Frontal cortex (tissue), 2 donors: Measurements from ENCODE around the genes ELOVL5, GCLC and FAM83B.

DNA sequence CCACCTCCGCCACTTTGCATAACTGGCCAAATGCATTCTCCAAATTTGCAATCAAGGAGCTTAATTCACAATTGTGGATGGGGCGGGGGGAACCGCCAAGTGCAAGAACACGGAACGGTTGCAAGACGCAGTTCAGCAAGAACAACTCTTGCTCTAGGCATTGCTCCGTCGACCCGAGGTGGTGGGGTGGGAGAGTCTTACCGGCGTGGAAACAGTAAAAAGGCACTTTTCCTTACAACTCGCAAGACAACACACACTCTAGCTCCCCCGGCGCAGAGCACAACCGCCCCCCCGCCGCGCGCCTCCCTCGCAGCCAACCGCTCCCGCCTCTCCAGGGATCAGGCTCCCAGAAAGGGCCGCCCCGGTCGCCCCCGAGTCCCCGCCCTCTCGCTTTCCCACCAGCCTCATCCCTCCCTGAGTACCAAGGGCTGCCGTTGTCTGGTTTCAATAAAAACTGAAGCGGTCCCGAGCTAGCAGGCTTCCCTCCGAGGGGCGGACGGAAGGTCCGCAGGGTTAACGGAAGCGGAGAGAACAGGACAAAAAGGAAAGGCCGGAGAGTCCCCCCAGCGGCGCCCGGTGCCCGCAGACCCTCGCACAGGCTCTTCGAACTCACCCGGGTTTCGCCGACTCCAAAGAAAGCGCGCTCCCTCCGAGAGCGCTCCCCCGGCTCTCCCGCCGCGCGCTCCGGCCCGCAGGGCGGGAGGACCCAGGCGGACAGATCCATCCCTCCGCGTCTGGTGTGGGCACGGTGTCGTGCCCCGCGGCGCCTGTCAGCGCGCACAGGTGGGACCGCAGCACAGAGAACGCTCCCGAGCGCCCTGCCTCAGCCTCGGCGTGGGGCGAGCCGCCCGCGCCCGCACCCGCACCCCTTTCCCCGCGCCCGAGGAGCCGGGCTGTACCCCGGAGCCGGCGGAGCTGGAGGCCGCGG lies 749 bp downstream of the ELOVL5 start:
- RAMPAGE, long total RNA = no peak

GRCh38 chr6:53348665-53349414 lies at the start of gene ELOVL5:
TSS of gene ELOVL5 (minus strand) at chr6:53348950.
- RAMPAGE, long total RNA = no peak

- RAMPAGE, long total RNA = no peak
Observed at GRCh38 chr6:53515754-53516349, 29.0 kb downstream of the GCLC start.

DNA sequence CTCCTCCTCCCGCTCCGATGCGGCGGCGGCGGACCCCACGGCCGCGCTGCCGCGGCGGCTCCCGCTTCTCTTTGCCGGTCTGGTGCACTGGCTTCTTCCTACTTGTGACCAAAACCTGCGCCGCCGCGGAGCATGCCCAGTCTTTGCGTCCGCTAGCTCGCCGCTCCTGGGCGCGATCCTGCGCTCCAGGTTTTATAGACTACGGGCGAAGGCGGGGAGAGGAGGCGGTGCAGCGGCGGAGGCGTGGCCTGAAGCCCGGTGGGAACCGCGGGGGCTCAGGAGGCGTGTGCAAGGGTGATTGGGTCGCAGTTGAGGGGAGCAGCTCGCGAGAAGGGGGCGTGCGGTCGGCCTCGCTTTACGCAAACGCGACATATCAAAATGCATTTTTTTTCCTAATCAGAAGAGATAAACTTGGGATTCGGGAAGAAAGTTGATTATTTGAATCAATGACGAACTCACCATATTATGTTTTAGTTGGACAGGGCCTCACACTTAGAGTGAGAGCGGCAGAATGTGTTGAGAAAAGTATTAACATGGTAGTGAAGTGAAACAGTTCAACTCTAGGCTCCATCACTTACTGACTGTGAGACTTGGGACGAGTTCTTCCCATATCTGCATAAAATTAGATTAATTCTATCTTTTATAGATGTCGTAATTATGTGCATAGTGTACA lies at the start of gene GCLC:
GCLC (minus strand) TSS at position 168 of the 673 bp plus-strand sequence.
- RAMPAGE, long total RNA = no peak

GRCh38 chr6:53618893-53619330 lies 46.6 kb downstream of the KLHL31 start:
- RAMPAGE, long total RNA = no peak

GRCh38 chr6:53704359-53704858 lies 38.9 kb upstream of the KLHL31 start:
- RAMPAGE, long total RNA = no peak

DNA sequence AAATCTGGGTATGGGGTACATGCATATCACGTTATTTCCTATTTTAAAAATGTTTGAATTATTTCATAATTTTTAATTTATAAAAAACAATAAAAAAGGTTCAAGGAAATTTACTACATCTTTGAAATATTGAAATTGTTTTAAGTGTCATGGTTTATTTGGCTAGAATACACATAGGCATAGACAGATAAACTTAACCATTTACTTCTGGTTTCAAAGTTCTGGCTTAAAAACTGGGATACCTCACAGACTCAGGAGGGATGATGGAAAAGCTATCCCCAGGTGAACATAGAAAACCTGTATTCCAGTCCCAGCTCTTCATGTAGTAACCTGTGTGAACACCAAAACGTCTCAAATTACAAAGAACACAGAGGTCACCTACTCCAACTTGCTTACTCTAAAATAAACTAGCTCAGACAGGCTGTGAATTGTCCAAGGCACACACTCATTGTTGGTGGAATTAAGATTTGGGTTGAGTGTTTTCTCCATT lies 48.5 kb upstream of the LRRC1 start:
- RAMPAGE, long total RNA = no peak

- RAMPAGE, long total RNA = no peak
Observed at GRCh38 chr6:53795562-53796627, 1.1 kb downstream of the LRRC1 start.

GRCh38 chr6:54019856-54020213 lies 91.4 kb upstream of the MLIP start:
- RAMPAGE, long total RNA = no peak

DNA sequence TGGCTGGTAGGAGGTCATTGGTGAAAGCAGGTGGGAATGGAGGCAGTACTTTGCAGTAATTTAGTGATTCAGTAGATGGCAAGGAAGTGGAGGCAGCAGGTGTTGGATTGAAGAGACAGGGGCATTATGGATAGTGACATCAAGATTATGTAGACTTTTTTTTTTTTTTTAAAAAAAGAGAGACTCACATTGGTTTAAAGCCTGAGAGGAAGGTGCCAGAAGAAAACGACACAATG lies 1.2 kb upstream of the TINAG start:
- RAMPAGE, long total RNA = no peak

DNA sequence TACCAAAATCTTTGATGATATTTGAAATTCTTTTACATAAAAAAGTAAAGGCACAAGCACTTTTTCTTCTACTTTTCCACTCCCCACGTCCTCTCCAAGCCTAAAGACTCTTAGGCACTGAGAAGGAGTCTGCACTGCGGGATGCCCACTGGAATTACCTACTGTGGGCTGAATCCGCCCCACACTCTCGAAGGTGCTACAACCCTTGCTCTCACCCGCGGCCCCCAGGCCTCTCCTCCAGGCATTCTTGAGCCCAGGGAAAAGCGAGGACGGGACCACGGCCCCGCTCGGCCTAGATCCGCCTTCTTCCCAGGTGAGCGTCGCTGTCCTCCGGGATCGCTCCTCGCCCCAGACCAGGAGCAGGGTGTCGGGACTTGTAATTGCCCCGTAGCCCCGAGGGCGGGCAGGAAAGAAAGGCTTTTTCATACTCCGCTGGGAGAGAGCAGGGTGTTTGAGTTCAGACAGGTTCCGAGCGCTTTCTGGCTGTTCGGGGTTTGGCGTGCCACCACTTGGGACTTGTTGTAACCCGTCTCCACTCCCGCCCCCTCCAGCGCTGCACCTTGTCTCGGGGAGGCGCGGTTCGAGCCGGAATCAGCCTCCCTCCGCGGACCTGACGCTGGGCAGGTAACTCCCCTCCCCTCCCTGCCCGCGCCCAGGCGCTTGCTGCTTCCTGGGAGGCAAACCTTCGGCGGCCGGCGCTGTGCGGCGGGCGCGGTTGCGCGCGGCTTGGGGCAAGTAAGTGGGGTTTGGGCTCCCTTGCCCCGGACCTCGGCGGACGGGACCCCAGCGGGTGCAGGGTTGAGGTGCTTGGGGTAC lies at the start of gene FAM83B:
FAM83B (plus strand) TSS at position 680 of the 816 bp plus-strand sequence.
- RAMPAGE, long total RNA = no peak

- RAMPAGE, long total RNA = no peak
Observed at GRCh38 chr6:55277354-55277817, 49.9 kb upstream of the GFRAL start.

DNA sequence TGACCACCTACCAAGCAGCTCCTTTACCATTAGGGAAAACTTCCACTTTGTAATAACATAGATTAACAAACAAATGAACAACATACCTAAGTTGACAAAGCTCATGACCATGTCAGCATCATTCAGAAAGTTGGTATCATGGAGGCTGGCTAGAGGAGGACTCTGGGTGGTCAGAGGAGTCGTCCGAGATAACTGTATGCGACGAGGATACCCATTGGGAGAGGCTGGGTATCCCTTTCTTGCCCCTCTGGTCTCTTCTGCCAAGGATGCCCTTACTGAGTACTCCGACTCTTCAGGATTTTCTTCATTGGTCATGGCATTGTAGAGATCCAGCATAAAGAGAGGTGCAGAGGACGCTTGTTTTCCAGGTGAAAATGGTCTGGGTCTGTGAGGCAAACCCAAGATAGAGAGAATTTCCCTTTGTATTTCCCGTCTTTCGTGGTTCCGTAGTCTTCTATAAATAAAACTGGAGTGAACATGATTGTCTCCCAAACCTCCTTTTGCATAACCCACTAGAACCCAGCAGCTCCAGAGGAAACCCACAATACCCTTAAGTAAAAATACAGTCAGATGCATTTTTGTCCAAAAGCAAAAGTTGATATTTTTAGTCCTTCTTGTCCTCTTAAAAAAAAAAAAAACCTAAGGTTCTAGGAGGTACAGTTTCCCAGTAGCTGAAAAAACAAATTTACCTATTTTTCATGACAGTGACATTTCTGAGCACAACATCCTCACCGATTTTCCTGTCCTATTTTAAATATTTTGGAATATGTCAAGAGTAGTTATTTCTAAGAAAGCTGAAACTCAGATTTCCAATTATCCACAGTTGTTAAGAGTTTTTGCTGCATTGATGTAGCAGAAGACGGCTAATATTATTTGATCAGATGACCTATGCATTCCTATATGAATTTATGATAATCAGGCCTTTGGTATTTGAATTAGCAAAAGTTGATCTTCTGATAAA lies 820 bp downstream of the BMP5 start:
- RAMPAGE, long total RNA = no peak

GRCh38 chr6:56458607-56459218 lies 211.3 kb upstream of the COL21A1 start:
- RAMPAGE, long total RNA = no peak

DNA sequence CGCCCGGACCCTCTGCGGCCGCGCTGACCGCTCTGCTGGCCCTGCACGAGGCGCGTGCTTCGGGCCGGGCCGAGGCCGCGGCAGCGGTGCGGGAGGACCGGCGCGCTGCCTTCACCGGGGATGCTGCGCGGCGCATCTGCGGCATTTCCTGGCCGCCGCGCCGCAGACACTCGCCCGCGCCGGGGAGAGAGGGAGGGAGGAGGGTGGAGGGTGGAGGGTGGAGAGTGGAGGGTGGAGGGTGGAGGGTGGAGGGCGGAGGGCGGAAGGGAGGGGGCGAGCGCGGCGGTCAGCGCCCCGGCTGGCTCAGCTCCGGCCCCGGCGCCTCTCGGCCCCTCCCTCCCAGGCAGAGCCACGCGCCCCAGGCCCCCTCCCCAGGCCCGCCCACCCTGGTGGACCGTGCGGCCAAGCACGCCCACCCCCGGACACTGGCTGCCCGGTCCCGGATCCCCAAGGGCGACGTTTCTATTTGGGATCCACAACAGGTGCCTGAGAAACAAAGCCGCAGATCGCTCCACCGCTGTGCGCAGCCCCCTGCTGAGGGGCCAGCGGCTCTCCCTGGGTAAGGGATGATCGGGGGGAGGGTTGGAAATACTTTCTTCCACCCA lies 111.0 kb downstream of the DST start:
- RAMPAGE, long total RNA = no peak

DNA sequence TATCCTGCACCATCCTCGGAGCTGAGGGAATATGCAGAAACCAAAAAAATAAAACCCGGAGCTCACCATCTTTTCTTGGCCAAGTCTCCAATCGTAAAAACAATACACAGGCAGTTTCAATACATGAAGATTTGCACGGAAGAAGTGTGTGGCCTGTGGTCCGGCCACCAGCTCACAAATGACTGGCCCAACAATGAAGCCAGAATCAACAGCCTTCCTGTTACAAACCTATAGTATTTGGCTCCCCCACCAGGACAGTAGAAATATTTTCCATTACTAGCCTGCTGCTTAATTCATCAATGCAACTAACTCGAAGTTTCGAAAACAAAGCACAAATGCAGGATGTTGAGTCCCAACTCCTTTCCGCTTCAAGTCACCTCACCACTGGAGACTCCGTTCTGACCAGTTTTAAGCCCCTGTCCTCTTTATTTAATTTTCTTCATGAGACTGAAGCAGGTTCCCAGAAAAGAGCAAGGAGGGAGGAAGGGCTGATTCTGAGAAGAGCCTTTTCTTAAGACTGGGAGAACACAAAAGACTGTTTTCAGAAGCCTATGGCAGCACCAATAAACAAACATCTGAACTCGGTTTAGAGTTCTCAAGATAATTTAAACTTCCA lies 102.8 kb downstream of the DST start:
- RAMPAGE, long total RNA = no peak

DNA sequence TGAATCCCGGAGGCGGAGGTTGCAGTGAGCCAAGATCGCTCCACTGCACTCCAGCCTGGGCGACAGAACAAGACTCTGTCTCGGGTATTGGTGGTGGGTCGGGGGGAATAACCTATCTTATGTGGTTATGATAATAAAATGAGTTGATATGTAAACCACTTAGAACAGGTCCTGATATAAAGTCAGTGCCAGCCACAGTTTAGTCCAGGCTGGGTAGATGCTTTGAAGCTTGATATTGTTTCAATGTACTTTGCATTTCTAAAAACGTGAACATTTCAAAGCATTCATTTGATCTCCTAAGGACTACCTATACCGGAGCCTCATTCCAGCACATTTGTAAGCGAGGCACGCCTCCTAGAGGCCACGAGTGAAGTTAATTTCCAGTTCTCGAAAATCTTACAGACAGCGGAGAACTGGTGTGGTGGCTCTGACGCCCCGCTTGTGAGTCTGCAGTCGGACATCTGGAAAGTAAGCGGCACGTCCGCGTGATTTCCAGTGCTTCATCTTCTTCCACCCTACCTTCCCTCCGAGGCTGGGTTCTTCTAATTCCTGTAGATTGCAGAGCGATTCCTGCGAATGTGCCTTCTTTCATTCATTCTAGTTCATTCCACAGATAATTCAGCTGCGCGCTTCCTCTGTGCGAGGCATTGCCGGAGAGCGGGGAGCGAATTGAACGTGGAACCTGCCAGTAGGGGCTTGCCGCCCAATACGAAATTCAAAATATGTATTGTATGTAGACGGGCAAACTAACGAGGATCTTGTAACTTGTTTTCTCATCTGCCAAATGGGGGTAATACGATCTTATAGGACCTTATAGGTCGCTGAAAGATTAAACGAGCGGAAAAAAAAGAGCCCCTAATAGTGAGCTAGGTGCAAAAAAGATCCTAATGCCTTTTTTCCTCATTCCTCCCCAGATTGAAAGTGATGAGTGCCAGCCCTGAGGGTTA lies 827 bp upstream of the PRIM2 start:
- RAMPAGE, long total RNA = no peak

GRCh38 chr6:57822911-57823141 lies 505.4 kb downstream of the PRIM2 start:
- RAMPAGE, long total RNA = no peak

DNA sequence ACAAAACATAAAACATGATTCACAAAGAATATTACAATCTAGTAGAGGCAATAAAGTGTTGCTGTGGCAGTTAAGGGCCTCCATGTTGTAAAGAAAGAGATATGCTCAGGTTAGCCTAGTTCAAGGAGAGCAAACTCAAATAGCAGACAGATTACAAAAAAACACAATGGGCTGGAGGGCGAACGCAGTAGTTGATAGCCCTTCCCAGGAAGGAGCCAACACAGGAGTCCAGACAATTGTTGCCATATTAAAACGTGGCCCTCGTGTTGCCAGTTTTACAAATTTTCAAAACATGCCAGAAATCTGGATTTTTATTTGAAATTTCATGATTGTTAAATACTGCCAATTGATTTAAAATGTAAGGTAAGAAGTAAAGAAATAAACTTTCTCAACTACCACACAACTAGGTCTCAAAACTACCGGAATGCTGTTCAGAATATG lies 13.2 kb downstream of the LGSN start:
- RAMPAGE, long total RNA = no peak

- RAMPAGE, long total RNA = no peak
Observed at GRCh38 chr6:63440480-63440972, 120.7 kb upstream of the LGSN start.